ENCODE measurements around a stretch of chr11.

DNA sequence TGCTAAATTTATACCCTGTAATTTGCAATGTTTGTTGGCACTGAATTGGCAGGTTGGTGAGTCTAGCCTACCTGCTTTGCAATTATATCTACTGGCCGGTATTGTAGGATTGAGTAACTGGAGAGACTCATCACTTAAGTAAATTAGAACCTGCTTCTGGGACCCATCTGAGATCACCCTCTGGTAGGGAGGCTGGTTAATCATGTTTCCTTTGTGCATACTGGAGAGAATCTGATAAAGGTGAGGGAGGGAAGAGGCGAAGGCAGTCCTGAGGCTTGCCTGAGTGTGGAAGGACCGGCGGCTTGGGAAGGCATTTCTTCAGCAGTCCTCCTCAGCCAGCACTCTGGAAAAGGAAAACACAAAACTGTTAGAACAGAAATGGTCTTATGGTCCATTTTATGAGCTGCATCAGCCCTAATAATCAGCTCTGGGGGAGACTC, 63.4 kb downstream of the LDLRAD3 start:
- PRO-cap: no peak

- PRO-cap: no peak
These were observed 72.0 kb downstream of the LDLRAD3 start for GRCh38 chr11:36015859-36016362.

DNA sequence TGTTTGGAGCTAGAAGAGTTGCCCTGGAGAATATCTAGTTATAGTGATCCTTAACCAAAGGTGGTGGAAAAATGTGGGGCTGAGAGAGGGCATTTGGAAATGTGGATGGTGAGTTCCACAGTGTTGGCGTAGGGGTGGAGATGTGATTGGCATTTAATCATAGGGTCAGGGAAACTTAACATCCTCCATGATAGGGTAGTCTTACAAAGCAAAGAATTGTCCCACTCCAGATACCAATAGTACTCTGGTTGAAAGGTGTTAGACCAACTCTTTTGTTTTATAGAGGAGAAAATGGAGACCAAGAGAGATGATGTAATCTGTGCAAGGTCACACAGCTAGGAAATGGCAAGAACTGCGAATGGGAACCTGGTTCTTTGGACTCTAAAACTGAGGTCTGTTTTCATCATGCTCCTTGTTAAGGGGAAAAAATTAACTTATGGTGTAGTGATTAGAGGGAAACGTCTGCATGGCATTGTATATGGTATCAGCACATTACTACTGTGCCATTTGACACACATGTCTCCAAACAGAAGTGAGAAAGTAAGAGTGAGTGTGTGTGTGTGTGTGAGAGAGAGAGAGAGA, 171.2 kb downstream of the COMMD9 start:
- PRO-cap: no peak

- PRO-cap: no peak
These were observed 140.5 kb downstream of the COMMD9 start for GRCh38 chr11:36148625-36149219.

DNA sequence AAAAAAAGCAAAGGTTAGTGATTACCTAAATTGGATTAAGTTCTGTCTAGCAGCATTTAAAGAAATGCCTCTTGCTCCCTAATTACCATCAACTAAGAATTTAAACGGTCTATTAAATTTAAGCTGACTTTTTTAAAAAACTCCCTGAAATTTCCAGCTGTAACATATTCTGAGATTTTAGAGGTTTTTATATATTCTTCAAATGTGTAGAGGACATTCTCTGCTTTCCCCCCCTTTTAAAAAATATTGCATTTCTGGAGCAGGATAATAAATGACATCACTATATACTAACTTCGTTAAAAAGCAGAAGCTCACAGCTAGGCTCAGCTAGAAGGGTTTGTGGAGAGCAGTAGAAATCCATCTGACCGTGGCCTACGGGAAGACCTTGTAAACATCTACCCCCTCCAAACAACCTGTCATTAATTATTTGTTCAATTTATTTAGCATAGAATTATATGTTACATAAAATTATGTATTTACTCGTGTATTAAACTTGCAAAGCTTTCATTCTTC, 84.5 kb downstream of the PRR5L start:
- PRO-cap: no peak

- PRO-cap: bidirectional peak, plus-strand start at chr11:36510052, minus-strand start at chr11:36509998
These were observed 600 bp downstream of the TRAF6 start for GRCh38 chr11:36509142-36510201.

GRCh38 chr11:37451812-37452483, 853.9 kb upstream of the RAG2 start:
- PRO-cap: no peak

- PRO-cap: unidirectional peak, plus-strand start at chr11:40232819
These were observed 1226.8 kb downstream of the LRRC4C start for GRCh38 chr11:40232681-40233112.

DNA sequence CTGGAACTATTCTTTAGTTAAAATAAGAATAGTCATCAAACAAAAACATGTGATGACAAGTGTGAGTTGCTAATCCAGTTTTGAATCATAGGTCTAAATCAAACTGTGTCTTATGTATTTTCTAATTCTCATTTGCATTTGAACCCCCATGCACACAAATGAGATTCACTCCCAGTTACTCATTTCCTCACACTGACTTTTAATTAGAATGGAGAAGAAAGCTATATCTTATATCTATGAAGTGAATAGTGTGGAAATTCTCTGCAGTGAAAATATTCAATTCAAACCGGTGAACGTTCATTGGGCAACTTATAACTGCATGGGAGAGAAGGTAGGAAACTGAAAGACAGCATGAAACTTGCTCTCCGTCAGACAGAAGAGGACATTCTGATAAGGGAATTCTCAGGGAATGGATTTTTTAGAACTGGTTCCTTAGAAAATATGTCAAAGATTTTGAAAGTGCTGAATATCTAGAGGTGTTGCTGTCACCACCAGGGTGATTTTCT, 405.4 kb downstream of the LRRC4C start:
- PRO-cap: no peak

GRCh38 chr11:43403424-43403860, 44.7 kb downstream of the TTC17 start:
- PRO-cap: no peak

GRCh38 chr11:43420952-43421760, 62.4 kb downstream of the TTC17 start:
- PRO-cap: no peak

DNA sequence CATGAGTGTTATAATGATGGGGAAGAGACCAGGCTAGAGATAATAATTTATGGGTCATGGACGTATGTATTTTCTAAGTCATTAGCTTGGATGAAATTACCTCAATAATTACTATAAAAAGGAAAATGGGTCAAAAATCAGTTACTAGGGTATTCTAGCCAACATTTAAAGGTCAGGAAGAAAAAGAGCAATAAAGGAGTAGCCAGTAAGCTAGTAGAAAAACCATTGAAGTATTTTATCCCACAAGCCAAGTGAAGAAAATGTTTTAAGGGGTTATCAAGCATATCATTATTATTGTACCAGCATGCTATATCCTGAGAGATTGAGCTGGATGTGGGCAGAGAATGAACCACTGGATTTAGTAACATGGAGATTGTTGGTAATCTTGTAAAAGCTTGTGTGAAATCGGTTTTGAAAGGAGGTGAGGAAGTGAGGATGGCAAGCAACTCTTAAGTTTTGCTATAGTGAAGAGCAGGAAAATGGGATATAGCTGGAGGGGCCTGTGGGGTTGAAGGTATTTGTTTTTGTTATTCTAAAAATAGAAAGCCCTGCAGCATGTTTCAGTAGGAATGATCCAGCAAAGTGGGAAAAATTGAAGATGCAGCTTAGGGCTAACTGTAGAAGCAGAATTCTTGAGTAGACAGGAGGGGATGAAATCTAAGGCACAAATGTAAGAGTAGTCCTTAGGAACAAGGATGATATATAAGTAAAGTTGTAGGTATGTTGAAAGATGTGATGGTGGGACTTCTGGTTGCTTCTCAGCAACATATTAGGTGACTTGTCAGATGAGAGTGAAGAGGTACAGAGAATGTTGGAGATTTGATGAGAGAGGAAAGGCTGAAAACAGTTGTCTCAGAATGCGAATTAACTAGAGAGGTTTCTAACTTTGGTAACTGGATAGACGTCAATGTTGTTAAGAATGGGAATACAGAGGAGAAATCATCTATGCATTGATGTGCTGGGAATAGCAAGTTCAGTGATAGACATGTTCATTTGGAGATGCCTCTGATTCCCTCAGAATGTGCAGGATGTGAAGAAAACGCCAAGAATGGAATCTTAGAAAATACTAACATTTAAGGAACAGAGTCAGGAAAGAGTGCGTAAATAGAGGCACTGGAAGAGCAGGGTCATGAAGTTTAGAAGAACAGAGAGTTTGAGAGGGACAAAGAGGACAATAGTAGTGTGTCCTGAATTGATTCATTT, 64.1 kb downstream of the TTC17 start:
- PRO-cap: no peak

GRCh38 chr11:43474576-43475631, 116.2 kb downstream of the TTC17 start:
- PRO-cap: no peak

- PRO-cap: no peak
These were observed 835 bp downstream of the HSD17B12 start for GRCh38 chr11:43681469-43681677.

DNA sequence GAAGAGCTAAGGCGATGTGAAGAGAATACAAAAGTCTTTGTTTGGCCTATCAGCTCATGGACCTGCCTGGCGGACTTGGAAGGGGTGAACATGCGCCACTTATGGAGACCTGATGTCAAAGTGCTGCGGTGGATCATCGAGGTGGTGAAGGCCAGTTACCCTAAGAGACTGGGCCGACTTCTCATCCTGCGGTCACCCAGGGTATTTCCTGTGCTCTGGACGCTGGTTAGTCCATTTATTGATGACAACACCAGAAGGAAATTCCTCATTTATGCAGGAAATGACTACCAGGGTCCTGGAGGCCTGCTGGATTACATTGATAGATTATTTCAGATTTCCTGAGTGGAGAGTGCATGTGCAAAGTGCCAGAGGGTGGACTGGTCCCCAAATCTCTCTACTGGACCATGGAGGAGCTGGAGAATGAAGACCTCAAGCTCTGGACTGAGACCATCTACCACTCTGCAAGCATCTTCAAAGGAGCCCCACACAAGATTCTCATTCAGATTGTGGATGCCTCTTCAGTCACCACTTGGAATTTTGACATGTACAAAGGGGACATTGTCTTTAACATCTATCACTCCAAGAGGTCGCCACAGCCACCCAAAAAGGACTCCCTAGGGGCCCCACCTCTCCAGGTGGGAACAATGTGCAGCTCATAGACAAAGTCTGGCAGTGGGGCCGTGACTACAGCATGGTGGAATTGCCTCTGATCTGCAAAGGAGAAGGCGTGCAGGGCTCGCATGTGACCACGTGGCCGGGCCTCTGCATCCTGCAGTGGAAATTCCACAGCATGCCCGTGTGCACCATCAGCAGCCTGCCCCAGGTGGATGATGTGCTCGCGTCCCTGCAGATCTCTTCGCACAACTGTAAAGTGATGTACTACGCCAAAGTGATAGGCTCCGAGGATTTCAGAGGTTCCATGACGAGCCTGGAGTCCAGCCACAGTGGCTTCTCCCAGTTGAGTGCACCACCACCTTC, 18.2 kb downstream of the ALKBH3 start:
- PRO-cap: no peak

- PRO-cap: bidirectional peak, plus-strand start at chr11:43943229, minus-strand start at chr11:43943230; bidirectional peak, plus-strand start at chr11:43943811, minus-strand start at chr11:43943576
These were observed 681 bp downstream of the C11orf96 start for GRCh38 chr11:43942864-43943772.

DNA sequence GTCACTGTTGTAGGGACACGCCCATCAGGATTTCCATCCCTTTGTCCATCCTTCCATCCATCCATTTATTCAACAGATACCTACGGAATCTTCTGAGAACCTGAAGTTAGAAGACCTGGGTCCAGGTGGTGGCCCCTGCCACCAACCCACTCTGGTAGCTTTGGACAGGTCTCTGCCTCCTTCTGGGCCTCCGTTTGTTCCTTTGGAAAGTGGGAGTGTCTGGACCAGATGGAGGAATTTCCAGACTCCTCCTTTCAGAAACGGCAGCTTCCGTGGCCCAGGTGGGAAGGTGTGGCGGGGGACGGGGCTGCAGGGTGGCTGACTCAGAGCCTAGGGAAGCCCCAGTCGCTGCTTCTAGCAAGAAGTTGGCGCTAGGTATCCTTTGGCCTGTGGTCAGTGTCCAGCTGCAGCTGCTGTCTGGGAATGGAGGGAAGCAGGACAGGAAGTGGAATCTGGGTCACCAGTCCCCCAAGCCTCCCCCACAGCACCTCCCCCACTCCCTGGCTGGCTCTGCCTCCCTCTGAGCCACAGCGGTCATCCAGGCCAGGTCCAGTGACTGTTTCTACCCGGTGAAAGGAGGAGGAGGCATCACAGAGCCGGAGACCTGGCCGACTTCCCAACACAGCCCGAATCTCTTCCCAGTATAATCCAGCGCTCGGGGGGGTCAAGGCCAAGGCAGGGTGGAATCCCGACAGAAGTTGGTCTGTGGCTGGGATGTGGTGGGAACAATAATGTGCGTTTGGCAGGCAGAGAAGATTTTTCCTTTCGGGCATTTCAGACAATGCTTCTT, 44.9 kb downstream of the C11orf96 start:
- PRO-cap: no peak

- PRO-cap: no peak
These were observed 31.7 kb upstream of the ACCSL start for GRCh38 chr11:44015957-44016626.

DNA sequence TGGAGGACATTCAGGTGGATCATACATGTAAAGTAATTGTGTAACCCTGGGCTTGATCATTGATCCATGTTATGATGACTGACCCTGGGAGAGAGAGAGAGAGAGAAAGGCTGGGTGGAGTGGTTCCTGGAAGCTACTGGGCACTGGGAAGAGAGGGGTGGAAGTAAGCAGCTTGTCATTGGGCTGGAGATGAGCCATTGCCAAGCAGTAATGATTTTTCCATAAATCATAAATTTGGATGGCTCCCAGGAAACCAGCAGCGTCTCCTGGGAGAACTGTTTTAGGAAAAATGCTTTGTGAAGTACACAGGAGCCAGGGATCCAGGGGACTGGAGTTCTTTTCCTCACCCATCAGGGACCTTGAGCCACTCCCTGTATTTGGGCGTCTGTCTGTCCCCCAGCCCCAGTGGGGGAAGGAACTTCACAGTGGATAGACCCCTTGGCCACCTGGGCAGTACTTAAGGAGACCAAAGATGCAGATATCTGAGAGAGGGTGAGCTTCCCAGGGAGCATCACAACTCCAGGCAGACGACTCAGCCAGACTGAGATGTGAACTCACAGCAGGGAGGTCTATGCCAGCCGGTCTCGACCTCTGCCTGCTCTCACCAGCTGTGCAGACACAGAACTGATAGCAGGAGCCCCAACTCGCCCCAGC, 29.9 kb upstream of the ACCSL start:
- PRO-cap: no peak

- PRO-cap: no peak
These were observed 11.5 kb upstream of the EXT2 start for GRCh38 chr11:44084015-44084421.

Measured in bile duct (tissue), 1 donor.